Peritoneum (tissue), 1 donor: ENCODE results near the genes HDGFL3 and PDE8A.

GRCh38 chr15:83029683-83030347 is 18.4 kb upstream of the C15orf40 start:
- PRO-cap, result no peak

GRCh38 chr15:83061509-83062100 is 5.4 kb downstream of the BTBD1 start:
- PRO-cap, result no peak

- PRO-cap, result no peak
Measured at GRCh38 chr15:83062528-83063033, 4.5 kb downstream of the BTBD1 start.

- PRO-cap, result no peak
Measured at GRCh38 chr15:83066129-83067088, 643 bp downstream of the BTBD1 start.

DNA sequence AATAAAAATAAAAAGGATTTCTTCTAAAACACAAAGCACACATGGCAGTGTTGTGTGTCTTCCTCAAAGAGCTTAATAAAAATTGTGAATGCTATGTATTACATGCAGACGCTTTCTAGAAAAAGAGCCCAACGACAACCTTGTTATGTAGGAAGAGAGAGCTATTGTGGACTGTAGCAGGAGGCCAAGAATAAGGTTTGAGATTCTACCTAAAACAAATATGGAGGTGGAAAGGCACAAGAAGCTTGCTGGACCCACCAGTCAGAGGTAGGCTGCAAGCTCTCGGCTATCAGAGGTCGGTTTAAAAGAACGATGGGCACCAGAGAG is 1.2 kb downstream of the HDGFL3 start:
- PRO-cap, result no peak

DNA sequence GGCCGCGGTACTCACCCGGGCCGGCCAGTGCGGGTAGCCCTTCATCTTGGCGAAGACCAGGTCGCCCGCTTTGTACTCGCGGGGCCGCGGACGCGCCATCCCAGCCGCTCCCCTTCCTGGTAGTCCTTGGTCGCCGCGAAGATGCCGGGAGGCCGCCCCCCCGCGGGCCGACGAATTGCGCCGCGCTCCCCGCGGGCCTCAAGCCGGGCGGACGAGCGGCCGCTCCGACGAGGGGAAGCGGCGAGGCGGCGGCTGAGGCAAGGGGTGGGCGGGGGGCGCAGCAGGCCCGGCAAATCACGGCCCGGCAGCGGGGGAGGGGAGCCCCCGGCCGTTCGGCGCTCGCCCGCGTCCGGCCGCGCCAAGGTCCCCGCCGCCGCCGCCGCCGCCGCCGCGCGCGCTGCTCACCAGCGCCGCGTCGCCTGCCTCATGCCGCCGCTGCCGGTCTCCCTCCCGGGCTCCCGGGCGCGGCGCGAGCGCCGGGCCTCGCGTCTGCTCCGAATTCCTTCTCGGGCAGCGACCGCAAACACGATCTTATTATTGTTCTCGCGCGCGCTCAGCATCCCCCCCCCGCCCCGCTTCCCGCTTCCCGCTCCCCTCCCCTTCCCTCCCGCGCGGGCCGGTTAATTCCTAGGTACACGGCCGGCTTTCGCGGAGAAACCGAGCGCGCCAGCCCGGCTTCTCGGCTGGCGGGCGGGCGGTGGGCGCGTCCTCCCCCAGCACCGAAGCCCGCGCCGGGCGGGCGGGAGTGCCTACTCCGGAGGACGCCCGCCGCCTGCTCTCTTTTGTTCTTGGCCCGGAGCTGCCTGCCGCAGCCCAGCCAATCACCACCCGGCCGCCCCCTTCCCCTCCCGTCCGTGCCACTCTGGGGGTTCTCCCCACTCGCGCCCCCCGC is at the start of gene HDGFL3:
HDGFL3 (minus strand) TSS at position 508 of the 892 bp plus-strand sequence.
- PRO-cap, result unidirectional peak, minus-strand start at position 508 of the sequence; unidirectional peak, minus-strand start at position 724 of the sequence

DNA sequence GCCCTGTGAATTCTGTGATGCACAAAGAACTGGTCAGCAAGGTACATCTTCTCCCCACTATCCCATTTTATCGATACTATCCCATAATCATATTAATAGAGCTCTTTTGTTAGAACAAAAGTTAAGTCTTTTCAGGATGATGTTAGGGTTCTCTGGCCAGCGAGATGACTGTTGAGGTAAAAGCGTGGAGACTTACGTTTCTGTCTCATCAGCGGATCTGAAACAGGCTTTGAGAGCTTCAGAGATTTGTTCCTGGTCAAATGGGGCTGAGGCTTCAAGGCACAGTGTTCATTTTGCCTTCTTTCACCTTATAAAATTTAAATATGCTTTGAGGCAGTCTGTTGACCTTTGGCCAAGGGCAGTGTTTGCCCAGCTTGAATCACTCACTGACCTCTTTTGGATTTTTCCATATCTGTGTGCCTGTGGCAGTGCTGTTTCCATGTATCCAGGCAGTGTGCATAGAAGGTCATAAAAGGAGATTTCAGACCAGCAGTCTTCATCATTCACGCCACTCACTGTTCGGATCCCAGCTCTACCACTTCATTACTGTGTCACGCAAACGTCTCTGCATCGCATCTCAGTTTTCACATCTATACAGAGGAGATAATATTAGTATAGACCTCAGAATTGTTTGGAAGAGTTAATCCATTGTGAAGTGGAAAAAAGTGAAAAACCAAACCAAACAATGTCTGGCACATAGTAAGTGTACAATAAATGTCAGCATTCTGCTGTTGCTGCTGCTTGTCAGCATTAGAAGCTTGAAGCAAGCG is 3.2 kb downstream of the ADAMTSL3 start:
- PRO-cap, result no peak

GRCh38 chr15:84421912-84422355 is 178.9 kb upstream of the ZSCAN2 start:
- PRO-cap, result no peak

- PRO-cap, result no peak
Measured at GRCh38 chr15:84534923-84535324, 65.9 kb upstream of the ZSCAN2 start.

DNA sequence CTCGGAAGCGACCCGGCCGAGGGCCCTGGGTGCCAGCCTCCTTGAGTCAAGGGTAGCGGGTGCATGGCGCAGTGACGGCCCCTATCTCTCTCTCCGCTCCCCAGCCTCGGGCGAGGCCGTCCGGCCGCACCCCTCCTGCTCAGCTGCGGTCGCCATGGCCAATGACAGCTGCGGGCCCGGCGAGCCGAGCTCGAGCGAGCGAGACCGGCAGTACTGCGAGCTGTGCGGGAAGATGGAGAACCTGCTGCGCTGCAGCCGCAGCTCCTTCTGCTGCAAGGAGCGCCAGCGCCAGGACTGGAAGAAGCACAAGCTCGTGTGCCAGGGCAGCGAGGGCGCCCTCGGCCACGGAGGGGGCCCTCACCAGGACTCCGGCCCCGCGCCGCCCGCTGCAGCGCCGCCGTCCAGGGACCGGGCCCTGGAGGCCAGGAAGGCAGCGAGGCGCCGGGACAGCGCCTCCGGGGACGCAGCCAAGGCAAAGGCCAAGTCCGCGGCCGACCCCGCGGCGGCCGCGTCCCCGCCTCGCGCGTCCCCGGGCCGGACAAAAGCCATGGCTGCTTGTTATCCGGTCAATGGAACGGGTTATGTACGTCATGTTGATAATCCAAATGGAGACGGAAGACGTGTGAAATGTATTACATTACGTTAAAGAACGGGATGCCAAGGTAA is 20.2 kb downstream of the WDR73 start:
- PRO-cap, result no peak

GRCh38 chr15:84671796-84672364 is 13.9 kb upstream of the NMB start:
- PRO-cap, result no peak

DNA sequence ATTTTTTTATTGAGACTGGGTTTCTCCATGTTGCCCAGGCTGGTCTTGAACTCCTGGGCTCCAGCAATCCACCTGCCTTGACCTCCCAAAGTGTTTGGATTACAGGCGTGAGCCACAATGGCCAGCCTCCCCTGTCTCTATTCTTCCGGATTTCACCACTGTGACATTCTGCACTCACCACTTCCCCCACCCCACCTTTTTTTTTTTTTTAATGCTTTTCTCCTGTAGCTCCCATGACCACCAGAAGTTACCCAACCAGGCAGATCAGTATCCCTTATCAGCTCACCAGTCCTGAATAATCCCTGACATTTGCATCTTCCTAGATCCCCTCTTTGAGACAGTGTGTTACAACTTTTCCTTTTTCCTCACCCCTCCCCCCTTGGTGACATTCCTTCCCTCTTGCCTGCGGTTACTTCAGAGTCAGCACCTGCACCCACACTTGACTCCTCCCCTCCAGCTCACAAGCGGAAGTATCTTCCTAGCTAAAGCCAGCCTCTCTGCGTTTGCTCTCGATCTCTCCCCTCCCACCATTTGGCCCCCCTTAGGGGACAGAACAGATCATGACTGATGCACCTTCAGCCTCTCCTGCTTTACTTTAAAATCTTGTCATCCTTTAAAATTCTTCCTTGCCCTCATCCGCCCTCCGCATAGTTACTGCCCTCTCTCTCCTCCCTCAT is 13.4 kb upstream of the ZNF592 start:
- PRO-cap, result no peak

DNA sequence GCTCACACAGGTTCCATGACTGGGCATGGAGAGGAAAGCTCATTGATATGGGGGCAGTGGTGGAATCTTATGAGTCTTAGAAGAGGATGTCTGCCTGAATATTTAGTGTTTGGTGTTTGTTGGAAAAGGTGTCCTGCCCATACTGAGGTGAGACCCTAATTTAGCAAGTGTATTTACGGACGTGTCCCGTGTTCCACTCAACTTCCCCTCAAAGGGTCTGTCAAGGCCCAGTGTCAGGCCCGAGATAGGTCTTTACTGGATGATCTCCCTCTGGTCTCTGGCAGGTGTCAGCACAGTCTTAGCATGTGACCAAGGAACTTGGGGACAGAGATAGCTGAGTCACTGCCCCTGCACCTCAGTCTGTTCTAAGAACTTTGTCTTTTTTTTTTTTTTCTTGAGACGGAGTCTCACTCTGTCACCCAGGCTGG is 32.2 kb upstream of the ALPK3 start:
- PRO-cap, result no peak

GRCh38 chr15:84981571-84982373 is at the start of gene PDE8A:
TSS of gene PDE8A (plus strand) at chr15:84981856.
- PRO-cap, result unidirectional peak, plus-strand start at chr15:84981681

DNA sequence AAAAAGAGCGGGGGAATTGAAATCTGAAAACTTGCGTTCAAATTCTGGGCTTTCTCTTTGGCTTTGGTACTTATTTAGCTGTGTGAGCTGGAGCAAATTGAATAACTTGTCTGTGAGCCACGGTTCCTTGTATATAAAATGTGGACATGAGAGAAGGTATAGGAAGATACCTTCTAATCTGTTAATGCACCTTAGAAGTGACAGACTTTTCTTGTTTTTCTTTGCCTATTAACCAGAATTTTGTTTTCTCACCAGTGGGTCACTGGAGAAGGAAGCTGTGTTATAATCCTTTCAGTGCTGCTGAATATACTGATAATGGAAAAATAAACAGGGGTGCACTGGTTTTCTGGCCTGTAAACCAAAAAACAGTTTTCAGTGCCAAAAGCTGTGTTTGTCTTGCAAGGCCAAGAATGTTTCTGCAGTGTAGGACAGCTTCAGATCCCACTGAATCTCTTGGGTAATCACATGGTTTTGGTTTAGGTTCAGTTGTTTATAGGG is 18.4 kb downstream of the PDE8A start:
- PRO-cap, result no peak

GRCh38 chr15:85023376-85024395 is 42.0 kb downstream of the PDE8A start:
- PRO-cap, result no peak

DNA sequence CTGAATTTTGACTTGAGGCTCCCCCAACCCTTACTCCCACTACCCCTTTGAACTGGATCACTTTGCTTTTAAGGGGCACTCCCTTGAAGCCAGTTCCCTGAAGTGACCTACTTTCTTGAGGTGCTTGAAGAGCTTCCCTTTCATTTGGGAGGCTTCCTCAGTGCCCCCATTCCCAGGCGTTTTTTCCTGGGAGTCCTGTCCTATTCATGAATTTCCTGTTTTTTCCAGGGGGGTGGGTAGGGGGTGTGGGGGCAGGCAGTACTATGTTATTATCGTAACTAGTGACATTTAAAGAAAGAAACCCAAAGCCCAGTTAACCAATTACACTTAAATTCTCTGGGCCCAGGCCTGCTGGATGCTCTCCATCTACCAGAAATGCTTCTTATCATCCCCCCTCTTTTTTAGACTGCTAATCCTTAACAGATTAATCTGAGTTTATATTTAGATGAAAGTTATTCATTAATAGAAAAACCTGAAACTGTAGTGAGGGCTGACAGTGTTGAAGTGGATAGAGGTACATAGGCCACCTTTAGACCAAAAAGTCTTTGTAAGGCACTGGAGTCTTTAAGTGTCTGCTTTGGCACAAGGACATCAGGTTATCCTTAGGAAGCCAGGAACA is 43.6 kb downstream of the PDE8A start:
- PRO-cap, result no peak

GRCh38 chr15:85105043-85105571 is 123.5 kb downstream of the PDE8A start:
- PRO-cap, result no peak

DNA sequence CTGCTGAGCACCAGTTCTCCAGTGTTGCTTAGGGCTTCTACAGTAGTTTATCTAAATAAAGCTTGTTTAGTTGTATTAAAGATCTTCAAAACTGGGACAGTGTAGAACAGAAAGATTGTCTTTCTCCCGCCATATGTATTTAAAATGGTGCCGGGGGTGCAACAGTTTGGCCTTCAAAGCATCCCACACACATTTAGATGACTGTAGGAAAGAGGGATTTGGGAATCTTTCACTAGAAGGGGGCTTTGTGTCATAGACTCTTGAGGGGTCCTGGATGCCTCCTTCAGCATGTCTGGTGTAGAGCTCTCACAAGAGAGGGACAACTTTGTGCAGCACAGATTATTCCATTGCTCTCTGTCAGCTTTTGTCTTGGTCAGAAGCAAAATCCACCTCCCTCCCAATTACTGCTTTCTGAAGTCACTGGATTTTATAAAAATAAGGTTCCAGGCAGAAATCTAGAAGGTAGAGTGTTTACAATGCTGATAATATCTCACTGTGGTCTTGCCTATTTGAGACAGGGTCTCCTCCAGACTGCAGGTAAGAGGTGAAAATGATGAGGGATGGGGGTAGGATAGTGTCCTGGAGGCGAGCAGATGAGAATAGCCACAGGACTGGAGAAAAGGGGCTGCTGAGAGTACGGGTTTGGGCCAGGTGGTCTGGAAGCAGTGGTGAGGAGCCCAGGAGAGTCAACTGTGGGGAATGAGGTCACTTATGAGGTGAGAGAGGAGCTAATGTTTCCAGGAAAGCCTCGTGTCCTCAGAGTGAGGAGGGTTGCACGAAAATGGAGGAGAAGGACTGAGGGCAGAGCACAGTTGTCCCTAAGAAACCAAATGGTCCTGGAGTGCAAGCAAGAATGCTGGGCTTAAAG is 132.9 kb downstream of the PDE8A start:
- PRO-cap, result no peak

DNA sequence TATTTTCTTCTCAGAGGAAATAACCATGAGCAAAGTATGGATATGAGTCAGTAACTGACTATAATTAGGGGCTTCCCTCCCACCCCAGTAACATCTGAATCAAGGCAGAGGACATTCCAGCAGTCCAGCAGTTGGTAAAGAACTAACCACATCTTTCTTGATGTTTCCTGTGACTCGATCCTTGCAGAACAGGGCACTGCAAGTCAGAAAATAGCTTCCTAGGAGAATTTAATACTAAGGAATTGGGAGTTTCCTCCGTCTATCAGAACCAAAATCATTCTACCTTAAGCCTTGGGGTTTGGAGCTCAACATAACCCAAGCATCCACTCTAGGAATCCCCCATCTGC is 61.8 kb upstream of the AKAP13 start:
- PRO-cap, result no peak